Pulmonary artery (tissue), 1 donor: ENCODE results near the genes NOL8 and WNK2.

GRCh38 chr9:92325006-92325757 lies at the start of gene NOL8:
NOL8 (minus strand) TSS chr9:92325350.
- PRO-cap: bidirectional peak, plus-strand start at chr9:92325659, minus-strand start at chr9:92325350

GRCh38 chr9:92349966-92350730 lies 24.4 kb downstream of the CENPP start:
- PRO-cap: no peak

GRCh38 chr9:92473526-92473735 lies 49.2 kb upstream of the OMD start:
- PRO-cap: no peak

GRCh38 chr9:92634397-92634611 lies 35.6 kb downstream of the IPPK start:
- PRO-cap: no peak

- PRO-cap: no peak
Measured at GRCh38 chr9:92722569-92723694, 41.7 kb downstream of the BICD2 start.

DNA sequence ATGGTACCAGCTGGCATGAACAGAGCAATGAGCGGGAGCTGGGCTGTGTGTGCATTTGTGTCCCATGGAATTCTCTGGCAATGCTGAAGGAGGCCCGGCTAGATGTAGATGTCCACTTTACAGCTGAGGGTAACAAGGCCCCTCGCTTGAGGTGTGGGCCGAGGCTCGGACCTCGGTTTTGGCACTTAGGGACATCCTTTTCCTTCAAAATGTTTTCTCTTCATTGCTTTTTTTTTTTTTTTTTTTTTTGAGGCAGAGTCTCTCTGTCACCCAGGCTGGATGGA lies 1.5 kb upstream of the FGD3 start:
- PRO-cap: no peak

- PRO-cap: no peak
Measured at GRCh38 chr9:93020013-93020504, 38.4 kb upstream of the SUSD3 start.

DNA sequence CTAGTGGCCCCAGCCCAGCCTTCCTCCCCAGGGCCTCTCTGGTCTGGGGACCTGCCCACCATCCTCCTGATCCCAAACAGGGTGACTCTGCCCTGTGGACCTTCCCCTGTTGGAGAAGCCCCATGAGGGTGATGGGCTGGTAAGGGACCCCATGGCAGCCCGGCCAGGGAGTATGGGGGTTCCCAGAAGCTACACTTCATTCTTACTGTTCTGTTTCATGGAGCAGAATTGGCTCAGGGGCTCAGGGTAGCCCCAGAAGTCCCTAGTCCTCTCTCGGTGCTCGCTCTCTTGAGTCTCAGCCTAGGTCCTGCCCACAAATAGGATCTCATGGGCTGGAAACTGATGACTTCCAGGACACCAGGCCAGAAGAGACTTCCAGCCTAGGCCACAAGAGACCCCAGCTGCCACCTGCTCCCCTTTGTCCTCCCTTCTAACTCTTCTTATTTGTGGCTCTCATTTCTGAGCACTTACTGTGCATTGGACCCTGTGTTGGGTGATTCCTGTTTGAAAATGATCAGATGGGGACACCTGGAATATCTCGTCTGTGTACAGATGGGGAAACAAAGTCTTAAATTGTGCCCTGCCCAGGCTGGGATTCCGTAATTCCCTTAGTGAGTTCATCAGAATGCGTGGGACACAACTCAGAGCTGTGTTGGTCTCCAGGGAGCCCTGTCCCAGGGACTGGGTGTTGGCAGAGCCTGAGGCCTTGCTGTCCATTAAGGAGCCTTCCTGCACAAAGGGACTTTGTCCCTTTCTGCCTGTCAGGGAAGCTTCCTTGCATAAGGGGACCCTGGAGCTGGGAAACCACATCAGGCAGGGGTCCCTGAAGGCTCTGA lies 1.2 kb downstream of the CARD19 start:
- PRO-cap: no peak

GRCh38 chr9:93112117-93113186 lies 16.4 kb downstream of the CARD19 start:
- PRO-cap: no peak

DNA sequence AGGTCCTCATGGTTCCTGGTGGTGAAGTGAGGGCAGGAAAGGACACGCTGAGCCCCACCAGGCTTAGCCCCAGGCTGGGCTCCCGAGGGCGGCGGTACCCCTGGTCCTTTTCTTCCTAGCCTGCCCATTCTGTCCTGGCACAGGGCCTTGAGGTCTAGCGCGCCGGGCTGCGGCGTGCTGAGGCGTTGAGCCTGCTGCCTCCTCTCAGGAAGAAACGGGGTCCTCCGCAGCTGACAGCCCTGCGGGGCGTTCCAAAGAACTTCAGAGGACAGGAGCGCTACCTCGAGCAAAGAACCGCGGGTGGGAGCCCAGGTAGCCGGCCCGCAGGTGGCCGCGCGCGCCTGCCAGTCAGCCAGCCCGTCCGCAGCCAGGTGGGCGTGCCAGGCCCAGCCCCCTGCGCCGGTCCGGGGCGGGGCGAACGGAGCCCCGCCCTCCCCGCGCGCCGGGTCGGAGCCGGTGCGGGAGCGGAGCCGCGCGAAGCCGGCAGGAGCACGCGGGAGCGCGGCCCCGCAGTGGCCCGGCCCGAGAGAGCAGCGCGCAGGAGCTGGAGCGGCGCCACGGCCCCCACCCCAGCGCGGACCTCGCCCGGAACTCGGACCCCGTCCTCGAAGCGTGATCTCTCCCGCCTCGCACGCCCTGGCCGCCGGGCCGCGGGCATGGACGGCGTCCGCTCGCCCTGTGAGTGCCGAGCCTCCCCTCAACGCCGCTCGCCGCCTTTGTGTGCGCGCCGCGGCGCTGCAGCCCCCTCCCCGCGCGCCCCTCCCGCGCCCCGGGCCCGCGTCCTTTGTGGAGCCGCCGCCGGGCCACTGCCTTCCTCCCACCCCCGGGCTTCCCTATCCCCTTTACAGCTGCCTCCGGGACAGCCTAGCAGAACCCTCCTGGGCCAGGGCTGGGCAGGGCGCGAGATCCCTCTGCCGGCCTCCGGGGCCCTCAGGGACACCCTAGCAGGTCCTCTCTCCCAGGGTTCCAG lies at the start of gene WNK2:
Gene WNK2, plus strand, starts transcription at position 432 of the 970 bp plus-strand sequence.
- PRO-cap: unidirectional peak, plus-strand start at position 475 of the sequence

DNA sequence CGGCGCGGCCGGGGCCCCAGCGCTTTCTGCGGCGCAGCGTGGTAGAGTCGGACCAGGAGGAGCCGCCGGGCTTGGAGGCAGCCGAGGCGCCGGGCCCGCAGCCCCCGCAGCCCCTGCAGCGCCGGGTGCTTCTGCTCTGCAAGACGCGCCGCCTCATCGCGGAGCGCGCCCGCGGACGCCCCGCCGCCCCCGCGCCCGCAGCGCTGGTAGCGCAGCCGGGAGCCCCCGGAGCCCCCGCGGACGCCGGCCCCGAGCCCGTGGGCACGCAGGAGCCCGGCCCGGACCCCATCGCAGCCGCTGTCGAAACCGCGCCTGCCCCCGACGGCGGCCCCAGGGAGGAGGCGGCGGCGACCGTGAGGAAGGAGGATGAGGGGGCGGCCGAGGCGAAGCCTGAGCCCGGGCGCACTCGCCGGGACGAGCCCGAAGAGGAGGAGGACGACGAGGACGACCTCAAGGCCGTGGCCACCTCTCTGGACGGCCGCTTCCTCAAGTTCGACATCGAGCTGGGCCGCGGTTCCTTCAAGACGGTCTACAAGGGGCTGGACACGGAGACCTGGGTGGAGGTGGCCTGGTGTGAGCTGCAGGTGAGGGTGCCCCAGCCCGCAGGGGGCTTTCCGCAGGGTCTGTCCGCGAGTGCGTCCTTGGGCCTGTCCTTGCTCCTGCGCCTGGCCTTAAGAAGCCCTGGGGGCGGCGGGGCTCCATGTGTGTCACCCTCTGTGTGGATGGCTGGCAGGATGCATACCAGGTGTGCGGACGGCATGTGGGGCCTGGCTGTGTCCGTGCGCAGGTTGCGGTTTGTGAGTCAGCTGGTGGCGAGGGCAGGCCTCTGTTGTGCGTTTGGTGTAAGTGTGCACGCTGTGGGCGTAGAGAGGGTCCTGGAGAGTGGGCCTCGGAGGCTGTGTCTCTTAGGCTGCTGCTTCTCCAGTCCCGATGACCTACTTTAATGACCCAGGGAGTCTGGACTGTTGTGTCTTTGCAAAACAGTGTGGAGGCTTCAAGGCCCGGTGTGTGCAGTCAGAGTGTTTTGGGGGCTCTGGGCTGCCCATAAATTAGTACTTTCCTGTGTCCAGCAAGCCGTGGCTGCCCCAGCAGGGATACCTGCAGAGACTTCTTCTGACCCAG lies 1.4 kb downstream of the WNK2 start:
- PRO-cap: no peak

- PRO-cap: no peak
Measured at GRCh38 chr9:93186897-93187450, 3.0 kb downstream of the WNK2 start.

DNA sequence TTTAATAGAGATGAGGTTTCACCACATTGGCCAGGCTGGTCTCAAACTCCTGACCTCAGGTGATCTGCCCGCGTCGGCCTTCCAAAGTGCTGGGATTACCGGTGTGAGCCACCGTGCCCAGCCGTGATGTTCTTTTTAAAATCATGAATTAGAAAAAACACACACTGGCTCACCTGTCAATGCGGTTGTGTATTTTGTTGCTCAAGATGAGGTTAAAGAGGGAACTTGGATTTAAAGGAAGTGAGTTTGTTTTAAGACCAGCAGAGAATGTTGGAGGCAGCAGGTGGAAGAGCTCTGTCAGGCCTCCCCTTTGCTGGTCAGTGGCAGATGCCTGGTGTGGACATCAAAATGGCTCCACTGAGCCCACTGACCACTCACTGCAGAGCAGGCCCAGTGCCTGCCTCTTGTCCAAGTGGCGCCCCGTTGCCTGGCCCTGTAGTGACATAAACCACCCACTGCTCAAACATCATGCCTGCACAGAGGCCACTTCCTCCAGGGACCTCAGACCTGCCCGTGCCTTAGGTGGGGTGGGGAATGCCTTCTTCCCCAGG lies 39.0 kb downstream of the WNK2 start:
- PRO-cap: no peak

DNA sequence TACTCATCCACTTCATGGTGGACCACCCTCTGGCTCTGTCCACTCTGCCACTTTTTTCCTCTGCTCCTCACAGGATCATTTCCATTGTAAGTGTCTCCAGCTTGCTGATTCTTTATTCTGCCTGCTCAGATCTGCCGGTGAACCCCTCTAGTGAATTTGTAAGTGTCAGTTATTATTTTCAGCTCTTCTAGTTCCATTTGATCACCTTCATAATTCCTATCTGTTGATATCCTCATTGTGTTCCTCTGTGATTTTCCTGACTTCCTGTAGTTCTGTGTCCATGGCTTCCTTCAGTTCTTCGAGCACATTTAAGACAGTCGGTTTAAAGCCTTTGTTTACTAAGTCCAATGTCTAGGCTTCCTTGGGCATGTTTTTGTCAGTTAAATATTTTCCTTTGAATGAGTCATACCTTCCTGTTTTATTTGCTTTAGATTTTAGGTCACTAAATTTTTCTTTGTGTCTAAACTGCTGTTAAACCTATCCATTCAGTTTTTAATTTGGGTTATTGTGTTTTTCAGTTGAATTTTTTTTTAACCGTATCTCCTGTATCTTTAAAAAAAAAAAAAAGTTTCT lies 129.0 kb downstream of the WNK2 start:
- PRO-cap: no peak

GRCh38 chr9:93446704-93447152 lies 4.8 kb upstream of the FAM120A start:
- PRO-cap: no peak

DNA sequence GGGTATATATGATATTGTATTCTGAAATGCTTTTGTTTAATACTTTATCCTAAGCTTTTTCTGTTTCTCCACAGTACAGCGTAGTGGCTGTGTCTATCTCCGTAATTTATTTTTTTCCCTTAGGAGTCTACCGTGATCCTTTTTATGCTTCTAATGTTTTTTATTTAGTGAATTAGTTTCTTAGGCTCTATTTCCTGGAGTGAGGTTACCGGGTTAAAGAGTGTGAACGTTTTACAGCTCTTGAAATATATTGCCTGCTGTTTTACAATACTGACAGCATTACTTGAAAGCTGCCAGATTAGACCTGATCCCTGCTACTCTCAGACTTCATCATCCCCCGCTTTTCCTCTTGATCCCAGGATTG lies 15.2 kb upstream of the FAM120AOS start:
- PRO-cap: no peak

DNA sequence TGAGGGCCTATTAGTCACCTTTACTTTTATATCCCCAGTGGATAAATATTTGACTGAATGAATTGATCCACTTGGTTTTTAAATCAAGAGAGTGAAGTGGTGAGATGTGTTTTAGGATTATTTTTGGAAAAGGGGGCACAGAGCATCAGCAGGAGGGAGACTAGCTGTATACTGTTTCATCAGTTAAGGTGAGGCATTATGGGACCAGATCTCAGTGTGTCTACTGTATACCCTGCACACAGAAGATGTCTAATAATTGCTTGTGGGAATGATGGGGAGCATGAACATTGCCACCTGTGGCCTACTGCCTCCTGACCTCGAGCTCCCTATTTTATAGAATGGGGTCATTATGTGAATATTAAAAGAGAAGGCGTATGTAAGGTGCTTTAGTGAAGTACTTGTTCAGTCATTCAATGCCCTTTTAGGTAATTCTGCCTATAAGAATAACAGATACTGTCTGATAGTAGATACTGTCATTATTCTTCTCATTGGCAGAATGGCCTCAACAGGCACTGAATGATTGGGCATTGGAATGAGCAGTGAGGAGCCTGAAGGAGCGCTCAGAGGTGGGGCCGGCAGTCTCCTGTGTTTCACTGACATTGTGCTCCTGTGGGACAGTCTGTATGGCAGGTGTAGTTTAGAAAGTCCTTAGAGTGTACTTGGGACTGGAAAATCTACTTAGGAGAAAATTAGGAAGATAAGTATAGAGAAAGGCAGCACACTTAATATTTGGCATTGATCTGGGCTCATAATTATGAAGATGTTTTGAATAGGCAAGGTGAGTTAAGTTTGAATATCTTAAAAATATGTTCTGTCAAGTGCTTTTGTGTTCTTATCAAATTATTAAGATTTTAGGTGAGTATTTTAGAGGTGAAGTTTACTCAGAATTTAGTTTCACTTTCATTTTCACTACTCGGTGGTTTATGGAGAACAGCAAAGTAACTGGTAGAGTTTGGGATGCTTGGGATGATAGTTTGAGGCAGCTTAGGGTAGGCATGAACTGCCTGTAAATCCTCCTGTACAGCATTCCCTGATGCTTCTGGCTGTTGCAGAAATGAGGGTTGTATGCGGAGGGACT lies 47.5 kb upstream of the FAM120AOS start:
- PRO-cap: no peak

DNA sequence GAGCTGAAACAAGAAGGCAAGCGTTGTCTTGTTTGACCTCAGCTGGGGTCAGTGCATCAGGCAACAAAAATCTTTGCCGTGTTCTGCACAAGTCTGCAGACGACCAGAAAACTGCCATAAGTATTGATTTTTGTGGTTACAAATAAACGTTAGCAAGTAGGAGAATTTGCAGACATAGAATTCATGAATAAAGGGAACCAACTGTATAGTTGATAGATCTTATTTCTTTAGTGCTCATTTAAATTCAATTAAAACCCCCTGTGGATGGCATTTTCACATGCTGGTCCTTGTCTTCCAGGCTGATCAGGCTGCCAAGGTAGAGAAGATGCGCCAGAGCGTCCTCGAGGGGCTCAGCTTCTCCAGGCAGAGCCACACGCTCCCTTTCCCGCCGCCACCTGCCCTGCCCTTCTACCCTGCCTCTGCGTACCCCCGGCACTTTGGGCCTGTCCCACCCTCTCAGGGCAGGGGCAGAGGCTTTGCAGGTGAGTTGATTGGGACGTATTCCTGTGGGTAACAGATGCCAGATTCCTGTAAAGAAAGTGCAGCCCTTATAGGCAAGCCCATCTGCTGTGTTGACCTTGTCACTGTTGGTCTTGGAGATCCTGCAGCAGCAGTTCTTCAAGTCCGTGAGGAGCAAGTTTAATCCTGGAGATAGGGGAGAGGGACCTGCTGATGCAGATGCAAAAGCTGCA lies 18.7 kb upstream of the PHF2 start:
- PRO-cap: no peak

DNA sequence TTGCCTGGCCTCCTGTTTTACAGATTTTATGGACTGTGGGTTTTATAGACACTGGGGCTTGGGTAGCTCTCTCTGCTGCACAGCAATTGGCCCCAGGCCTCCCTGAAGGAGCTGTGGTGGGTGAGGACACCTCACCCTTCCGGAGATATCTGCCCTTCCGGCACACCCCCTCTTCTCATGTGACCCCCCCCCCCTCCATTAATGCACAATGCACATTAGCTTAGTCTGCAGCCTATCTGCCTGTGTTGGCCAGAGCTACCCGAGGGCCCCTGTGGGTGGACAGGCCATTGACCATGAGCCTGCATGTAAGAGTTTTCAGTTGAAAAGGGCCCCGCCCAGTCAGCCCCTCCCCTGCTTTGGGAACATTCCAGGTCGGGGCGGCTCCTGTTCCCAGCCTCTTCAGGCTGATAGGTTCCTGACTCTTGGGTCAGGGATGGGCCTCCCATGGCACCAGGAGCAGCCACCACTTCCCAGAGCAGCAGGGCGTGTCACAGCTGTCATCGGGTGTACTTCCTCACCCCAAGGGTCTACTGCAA lies 17.7 kb downstream of the PHF2 start:
- PRO-cap: no peak

DNA sequence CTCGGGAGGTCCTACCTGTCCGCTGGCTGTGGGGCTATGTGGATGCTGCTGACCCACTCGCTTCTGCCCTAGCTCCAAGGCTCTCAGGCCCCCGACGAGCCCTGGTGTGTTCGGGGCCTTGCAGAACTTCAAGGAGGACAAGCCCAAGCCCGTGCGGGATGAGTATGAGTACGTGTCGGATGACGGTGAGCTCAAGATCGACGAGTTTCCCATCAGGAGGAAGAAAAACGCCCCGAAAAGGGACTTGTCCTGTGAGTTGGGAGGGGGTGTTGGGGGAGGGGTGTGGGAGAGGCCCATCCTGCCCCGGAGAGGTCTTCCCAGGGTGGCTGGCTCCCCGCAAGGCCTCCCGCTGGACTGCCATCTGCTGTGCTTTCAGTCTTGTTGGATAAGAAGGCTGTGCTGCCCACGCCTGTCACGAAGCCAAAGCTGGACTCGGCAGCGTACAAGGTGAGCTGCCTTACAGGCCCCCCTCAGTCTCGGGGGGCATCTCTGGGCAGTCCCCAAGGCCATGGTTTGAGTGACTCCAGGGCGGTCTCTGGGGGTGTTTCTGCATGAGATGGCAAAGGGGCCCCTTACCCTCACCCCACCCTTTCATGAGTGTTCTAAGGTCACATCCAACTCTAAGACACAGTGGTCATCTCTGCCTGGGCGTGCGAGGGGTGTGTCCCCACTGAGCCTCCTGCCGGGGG lies 89.4 kb downstream of the PHF2 start:
- PRO-cap: no peak